RPMI7951 (cell line): ENCODE measurements around a stretch of chr16.

DNA sequence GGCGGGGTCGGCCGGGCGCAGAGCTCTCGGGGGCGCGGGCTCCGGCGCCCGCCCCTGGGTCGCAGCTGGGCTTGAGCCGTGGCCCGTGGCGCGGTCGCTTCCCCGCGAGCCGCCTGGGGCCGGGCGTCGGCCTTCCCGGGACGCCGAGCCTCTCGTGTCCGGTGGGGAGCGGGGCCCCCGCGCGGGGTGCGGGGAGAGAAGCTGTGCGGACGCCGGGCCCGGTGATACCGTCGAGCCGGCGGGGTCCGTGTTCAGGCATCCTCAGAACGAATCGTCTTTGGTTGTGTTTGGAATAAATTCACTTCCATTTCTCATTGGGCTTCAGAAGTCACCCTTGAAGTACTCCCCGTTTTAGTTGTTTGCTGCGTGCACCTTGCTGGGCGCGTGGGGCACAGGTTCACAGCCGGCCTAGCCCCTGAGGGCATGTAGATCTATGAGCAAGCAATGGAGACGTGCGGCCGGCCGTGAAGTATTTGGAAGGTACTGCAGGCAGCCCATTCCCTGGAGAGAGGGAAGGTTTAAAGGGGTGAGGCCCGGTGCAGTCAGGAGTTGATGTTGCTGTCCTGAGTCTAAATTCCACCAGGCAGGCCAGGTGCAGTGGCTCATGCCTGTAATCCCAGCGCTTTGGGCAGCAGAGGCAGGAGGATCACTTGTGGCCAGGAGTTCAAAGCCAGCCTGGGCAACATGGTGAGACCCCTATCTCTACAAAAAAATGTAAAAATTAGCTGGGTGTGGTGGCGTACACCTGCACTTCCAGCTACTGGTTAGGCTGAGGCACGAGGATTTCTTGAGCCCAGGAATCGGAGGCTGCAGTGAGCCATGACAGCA lies 587 bp downstream of the ACSF3 start:
- RAMPAGE, long total RNA: no peak

DNA sequence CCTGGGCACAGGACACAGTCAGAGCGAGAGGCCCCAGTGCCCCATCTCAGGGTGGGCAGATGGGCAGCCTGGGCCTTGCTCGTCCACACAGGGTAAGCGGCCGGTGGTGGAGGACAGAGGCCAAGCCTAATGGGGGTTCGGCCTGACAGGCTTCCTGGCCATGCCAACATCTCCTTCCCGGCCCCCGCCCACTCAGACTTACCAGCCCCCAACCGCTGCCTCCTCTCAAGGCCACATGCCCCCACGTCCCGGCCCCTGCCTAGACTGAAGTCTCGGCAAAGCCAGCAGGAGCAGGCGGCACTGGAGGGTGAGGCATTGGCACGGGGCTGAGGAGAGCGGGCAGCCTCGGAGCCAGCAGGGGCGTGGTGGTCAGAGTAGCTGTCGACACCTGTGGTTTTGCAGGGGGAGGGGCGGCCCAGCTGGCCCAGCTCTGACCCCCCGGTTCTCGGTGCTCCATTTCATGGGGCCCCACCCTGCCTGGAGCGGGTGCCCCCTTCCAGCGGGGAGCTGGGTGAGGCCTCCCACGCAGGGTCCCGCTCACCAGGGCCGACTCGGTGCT lies 4.5 kb downstream of the CDH15 start:
- RAMPAGE, long total RNA: no peak

GRCh38 chr16:89192042-89192812 lies 8.1 kb downstream of the SLC22A31 start:
- RAMPAGE, long total RNA: no peak

DNA sequence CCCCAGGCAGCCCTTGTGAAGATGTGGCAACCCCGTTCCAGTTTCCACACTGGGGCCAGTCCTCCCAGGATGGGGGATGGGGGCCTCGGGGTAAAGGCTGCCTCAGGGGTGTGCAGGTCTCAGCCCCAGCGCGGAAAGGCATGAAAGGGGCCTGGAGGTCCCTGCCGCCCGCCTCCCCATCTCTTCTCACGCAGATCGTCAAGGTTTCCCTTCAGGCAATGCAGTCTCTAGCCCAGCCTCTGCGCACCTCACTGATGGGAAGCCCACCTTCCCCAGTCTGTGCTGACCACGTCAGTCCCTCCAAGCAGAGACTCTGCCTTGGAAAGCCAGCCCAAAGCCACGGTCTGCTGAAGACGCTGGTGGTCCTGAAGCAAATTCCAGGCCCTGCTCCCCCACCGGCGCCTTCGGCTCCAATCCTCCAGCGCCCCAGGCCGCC lies 269 bp upstream of the SLC22A31 start:
- RAMPAGE, long total RNA: no peak

- RAMPAGE, long total RNA: no peak
Measured at GRCh38 chr16:89276025-89276288, 58.5 kb downstream of the ZNF778 start.

DNA sequence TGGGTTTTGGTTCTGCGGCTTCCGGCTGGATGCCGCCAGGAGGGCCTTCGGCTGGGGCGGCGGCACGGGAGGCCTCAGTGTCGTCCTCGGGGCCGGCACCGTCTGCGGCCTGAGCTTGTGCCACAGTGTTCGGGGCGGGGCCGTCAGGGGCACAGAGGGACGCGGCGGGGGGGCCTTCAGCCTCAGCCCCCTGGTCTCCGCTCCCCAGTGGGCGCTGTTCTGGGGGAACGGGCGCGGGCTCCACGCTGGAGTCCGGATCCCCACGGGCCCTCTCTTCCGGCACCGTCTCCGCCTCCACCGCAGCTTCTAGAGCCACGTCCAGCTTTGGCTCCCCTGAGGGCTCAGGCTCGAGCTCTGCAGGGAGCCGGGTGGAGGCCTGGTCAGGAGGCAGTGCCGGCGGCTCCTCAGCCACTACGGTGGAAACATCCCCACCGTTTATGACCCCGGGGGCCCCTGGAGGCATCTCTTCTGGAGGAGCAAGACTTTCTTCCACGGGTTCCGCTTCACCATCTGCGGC lies 62.1 kb downstream of the ZNF778 start:
- RAMPAGE, long total RNA: no peak

GRCh38 chr16:89281011-89281714 lies 63.7 kb downstream of the ZNF778 start:
- RAMPAGE, long total RNA: no peak

GRCh38 chr16:89300387-89301132 lies 83.1 kb downstream of the ZNF778 start:
- RAMPAGE, long total RNA: no peak

DNA sequence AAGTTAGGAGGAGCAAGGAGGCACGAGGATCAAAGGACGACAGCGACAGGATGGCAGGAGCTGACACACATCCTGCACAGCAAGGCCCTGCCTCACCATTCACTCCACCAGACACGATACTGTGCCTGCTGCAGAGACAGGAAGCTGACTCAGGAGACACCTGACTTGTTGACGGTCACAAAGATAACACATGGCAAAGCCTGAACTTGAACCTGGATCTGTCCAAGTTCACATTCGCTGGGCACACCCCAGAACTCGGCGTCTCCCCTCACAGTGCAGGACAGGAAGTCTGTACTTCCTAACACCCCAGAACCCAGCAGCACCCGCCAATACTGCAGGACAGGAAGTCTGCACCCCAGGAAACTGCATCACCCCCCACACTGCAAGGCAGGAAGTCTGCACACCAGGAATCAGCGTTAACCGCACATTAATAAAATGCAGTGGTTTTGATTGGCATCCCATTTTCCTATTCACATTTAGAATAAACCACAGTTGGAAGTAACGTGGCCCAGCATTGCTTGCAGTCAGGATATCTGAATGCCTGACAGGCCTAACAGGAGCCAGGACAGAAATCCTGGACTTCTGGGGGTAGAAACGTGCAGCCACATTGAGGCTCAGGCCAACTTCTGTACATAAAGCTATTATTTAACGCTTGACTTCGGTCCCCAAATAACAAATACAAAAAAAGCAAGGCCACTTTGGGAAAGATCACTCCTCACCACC lies 98.7 kb downstream of the ZNF778 start:
- RAMPAGE, long total RNA: no peak

DNA sequence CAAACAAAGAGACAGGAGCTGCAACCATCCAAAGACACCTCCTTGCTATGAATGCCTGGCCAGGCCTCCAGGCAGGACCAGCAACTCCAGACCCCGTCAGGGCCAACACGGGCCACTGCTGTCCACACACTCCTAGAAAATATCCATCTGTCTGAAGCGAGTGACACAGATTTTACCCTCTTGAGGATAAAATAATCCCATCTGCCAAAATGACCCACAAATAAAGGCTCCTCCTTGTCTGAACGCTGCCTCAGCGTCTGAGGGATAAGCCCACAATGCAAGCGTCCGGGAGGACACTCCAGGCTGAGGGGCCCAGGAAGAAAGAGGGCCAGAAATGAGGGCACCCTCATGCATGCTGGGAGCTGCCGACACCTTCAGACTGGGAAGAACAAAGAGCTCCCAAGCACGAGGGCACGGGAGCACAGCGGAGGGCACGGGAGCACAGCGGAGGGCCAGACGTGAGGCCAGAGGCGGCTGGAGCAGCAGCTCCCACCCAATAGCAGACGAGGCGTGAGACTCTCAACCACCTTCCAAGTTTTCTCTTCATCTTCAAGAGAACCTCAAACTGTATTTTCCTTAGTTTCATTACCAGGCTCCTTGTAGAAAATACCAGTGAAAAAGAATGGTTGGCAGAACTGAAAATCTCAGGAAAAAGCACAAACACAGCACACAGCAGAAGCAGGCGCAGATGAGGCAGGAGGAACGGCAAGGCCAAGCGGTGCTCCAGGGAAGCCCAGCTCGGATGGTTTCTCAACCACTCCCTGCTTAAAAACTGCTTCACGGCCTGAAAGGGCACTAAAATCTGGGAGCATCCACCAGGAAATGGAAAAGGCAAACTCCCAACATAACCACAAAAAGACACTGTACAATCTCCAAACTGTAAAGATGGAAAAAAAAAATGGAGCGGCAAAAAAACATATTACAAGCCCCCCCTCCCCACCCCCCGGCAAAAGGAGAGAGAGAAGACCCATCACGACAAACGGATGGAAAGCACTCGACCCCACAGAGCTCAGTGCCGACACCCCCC lies 127.1 kb downstream of the ZNF778 start:
- RAMPAGE, long total RNA: no peak

GRCh38 chr16:89372717-89373198 lies 117.6 kb downstream of the ANKRD11 start:
- RAMPAGE, long total RNA: no peak

DNA sequence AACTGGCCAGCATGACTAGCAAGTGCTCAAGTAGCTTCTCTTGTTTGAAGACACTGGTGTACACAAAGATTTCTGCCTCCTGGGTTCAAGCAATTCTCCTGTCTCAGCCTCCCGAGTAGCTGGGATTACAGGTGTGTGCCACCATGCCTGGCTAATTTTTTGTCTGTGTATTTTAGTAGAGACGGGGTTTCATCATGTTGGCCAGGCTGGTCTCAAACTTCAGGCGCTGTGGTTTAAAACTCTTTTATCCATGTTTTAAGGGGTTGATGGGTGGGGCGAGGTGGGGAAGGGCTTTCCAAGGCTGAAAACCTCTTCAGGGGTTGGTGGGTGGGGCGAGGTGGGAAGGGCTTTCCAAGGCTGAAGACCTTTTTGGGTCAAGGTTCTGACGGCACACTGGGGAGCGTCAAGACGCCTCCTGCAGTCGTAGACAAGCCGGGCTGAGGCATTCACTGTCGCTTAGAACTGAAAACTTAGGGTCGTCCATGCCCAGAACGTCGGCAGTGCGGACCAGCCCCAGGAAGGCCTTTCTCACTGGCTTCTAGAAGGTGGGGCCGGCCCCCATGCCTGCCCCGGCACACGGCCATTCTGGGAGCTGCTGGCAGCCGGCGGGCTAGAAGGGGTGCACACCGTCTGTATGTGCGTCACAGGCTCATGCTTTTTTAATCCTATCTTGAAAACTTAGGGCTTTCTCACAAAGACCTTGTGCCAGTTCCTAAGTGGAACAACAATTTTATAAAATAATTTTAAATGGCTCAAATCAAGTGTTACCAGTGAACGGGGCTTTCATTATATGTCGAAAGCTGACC lies 111.6 kb downstream of the ANKRD11 start:
- RAMPAGE, long total RNA: no peak

- RAMPAGE, long total RNA: no peak
Measured at GRCh38 chr16:89442274-89443640, 47.6 kb downstream of the ANKRD11 start.

DNA sequence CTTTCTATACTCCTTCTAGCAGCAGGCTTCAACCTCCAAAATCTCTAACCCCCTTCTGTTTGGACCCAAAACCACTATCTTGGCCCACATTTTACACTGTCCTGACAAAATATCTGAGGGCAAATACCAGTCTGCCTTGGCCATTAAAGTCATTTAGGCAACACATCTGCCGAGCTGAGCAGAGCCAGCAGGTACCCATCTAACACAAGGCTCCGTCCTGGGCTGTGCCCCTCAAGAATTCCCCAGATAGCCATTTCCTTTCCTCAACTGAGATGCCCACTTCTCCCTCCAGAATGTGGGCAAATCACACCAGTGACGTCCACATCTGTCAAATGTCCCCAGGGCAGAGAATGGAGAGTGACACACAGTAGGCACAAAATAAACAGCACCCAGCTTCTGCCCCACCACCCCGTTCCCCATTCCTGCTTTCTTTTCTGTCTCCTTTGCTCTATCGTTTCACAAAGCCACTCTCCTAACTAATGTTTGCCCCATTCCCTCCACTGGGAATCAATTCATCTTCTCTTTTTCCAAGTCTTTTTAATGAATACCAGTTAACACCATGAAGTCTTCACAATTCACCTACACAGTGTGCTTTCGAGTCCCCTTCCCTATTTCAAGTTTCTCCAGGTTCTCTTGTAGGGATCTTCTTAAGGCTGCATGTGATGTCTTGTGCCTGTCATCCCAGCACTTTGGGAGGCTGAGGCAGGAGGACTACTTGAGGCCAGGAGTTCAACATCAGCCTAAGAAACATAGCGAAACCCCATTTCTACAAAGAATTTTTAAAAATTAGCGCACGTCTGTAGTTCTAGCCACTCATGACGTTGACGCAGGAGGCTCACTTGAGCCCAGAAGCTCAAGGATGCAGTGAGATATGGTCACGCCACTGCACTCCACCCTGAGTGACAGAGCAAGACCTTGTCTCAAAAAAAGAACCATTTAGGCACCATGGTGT lies 9.4 kb downstream of the ANKRD11 start:
- RAMPAGE, long total RNA: no peak

- RAMPAGE, long total RNA: no peak
Measured at GRCh38 chr16:89489040-89489830, 1.1 kb downstream of the ANKRD11 start.

GRCh38 chr16:89697468-89697977 lies 4.0 kb downstream of the SPATA2L start:
- RAMPAGE, long total RNA: no peak

DNA sequence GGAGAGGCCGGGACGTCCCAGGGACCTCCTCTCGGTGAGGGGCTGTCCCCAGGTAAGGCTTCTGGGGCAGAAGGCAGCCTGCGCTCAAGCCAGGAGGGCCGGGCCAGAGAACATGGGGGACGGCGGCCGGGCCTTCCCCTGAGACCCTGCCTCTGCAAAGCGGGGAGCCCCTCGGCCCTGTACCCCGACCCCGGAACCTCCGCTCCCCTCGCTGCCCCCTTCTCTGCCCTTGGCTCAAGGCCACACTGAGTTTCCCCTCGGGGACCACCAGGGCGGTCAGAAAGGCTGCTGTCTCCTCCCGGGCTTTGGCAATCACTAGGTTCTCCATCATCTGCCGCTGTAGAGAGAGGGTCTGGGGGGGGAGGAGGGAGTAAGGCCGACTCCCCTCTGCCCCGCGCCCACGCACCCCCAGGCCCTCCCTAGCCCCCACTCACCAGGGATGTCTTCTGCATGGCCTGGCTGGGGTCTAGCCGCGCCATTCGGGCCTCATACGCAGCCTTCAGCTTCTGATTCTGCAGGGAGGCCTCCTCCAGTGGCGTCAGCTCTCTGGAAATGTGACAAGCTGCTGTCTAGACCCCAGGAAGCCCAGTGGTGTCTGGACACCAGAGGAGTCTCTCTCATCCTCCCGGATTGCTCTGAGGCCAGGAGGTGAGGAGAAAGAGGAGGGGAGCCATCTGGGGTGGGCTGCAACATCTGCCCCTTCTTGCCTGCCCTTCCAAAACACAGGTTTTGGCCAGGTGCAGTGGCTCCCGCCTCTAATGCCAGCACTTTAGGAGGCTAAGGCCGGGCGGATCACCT lies 8.3 kb downstream of the VPS9D1 start:
- RAMPAGE, long total RNA: no peak

DNA sequence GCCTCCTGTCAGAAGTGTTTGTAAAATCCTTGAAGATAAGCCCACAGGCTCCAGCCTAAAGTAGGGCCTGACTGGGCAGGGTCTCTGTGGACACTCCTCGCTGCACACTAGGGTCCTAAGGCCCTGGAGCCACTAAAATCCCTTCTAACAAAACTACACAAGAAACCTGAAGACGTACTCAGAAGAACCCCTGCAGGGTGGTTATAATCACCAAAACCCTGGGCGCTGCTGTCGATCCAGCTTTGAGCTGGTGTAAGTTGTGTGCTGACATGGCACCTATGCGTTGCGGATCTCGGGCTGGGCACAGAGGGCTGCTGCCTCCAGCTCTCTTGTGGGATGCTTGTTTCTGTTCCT lies 19.8 kb downstream of the ZNF276 start:
- RAMPAGE, long total RNA: no peak

- RAMPAGE, long total RNA: no peak
Measured at GRCh38 chr16:89748493-89749480, 27.4 kb downstream of the ZNF276 start.

DNA sequence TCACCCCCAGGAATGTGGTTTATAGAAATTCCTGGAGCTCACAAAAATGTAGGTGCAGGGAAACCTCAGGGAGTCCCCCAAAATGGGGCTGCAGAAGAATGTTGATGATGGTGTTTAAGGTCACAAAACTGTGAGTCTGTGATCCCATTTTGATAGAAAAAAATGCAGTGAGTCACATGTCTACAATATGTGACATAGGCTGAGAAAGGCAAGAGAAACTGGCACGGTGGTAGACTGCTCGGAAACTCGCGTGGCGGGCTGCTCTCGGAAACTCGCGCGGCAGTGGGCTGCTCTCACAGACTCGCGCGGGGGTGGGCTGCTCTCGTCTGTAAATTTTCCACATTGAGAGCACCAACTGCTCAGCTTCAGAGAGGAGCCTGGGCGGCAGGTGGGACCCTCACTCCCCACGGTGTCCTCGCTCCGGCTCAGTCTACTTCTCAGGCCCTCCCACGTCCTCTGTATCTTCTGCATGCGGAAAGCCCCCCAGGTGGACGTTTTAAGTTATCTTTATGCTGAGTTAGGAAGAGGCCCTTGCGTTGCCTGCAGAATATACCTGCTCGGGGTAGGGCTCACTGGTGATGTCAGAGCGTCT lies 18.6 kb upstream of the MC1R start:
- RAMPAGE, long total RNA: no peak